ENCODE measurements around a stretch of chr11.

DNA sequence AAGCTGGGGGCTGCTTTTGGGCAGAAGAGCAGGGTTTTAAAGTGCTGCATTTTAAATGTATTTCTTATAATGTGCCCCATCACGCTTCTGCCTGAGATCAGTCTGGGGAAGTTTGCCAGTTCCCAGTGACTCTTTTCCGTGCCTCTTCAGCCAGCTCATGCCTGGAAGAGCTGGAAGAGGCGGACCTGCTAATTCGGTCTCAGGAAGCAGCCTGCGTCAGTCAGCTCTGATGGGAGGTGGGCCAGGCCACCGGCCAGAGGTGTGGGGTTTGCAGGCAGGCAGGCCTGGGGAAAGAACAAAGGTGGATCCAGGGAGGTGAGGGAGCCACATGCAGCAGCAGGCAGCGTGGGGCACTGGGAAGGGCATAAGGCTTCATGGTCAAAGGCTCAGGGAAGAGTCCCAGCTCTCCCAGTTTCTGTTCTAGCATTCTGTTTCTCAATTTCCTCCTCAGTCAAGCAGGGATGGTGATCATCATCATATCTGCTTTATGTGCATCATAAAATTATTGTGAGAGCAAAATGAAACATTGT lies 140.1 kb upstream of the TBCEL start:
- RRBS = no CpG with 5 or more reads among the region's 7 CpGs

- RRBS = 25% methylated on average over 4 of the region's 11 CpGs
These were observed 94.4 kb upstream of the TBCEL start for GRCh38 chr11:120929464-120929890.

GRCh38 chr11:121029536-121030194 lies 5.8 kb downstream of the TBCEL start:
- RRBS = no CpG with 5 or more reads among the region's 3 CpGs

- RRBS = no CpG with 5 or more reads among the region's 6 CpGs
These were observed 29.4 kb upstream of the SORL1 start for GRCh38 chr11:121422552-121423195.

DNA sequence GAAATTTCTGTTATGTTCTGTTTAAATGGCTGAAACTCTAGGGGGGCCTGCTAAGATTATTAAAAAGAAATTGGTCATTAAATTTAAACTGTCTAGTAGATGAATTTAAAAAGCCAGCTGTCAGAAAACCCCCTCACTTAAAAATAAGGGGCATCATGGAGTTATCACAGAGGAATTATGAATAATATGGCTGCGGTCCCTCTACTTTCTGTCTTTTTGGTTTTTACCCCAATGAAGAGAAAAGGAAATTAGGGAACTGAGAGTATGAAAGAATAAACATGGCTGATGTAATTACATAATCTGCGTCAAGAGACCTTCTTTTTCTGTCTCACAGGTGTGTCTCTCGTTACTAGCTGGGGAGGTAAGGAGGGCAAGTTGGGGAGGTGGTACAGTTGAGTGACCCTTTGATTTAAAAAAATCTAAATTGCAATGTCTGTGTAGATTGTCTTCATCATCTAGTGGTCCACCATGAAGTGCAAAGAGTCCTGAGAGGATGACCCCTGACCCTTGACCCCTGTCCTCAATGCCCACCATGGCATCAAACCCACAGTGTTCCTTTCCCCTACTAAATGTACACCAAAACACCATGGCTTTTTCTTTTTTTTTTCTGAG lies 21.8 kb upstream of the SORL1 start:
- RRBS = no CpG with 5 or more reads among the region's 3 CpGs

- RRBS = no CpG with 5 or more reads among the region's 5 CpGs
These were observed 17.8 kb downstream of the SORL1 start for GRCh38 chr11:121469845-121470285.

DNA sequence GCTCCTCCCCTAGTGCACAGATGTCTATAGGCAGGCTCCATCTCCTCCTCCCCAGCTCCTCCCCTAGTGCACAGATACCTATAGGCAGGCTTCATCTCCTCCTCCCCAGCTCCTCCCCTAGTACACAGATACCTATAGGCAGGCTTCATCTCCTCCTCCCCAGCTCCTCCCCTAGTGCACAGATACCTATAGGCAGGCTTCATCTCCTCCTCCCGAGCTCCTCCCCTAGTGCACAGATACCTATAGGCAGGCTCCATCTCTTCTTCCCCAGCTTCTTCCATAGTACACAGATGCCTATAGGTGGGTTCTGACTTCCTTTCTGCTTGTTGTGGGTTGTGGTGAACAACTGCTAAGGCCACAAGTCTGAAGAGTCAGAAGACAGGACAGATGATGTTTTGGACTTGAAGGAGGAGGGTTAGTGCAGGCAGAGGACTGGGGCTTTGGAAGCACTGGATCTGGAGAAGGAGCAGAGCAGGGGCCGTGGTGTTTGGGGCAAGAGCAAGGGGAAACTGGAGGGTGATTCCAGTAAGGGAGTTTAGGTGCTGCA lies 29.7 kb downstream of the SORL1 start:
- RRBS = no CpG with 5 or more reads among the region's 2 CpGs

- RRBS = no CpG with 5 or more reads among the region's 5 CpGs
These were observed 200.9 kb downstream of the SORL1 start for GRCh38 chr11:121652942-121653475.

GRCh38 chr11:121673022-121673533 lies 221.0 kb downstream of the SORL1 start:
- RRBS = no CpG with 5 or more reads among the region's 6 CpGs

DNA sequence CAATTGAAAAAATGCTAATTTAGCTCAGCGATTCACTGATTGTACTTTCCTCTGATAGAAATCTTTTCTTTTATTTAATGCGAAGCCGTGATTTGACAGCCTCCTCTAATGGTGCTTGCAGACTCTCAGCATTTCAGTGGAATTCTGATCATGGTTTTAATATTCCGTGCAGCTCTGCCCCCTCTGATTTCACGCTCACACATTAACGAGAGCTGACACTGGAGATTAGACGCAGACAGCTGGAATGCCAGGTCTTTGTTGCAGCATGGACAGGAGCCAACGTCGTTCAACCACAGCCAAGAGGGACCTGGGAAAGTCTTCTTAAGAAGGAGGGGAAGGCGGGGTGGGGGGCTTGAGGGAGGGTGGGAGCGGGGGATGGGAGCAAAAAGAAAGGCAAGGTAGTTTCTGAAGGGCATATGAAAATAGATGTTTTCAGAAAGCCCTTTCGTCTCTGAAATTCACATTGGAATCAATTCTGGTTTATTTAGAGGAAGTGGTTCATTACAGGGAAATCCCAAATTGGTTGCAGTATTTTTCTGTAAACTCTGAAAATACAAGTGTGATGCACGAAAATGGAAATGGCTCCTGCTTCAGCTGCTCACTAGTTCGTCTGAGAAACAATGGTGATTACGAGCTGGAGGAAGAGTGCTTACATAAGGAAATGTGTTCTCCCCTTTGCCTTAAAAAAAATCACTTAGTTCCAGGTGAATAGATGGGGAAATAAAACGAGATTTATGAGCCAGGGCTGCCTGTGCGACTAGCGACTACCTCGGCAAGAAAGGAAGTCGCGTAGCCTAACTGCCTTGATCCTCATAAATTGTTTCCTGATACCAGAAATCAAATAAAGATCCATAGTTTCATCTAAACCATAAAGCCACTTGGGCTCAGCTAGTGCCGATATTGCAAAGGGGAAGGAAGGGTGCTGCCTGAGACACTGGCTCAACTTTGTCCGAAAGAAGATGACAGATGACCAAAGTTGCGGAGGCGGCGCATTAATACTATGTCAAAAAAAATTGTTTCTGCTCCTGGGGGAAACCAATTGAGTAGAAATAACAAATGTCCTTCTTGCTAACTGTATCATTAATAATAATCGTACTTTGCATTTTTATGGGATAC lies 186.1 kb downstream of the BLID start:
- RRBS = no CpG with 5 or more reads among the region's 27 CpGs

DNA sequence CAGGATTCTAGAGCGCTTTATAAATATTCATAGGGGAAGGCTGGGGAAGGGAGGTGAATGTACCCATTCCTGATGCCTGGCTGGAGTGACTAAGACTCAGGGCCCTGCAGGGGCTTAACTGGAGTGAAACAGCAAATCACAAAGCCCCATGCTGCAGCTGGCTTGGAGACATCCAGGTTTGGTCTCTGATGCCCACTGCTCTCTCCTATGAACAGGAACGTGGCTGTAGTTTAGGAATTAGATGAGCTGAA lies 185.4 kb downstream of the BLID start:
- RRBS = no CpG with 5 or more reads among the region's 2 CpGs

- RRBS = no CpG with 5 or more reads among the region's 4 CpGs
These were observed 157.0 kb downstream of the BLID start for GRCh38 chr11:121959062-121959371.

DNA sequence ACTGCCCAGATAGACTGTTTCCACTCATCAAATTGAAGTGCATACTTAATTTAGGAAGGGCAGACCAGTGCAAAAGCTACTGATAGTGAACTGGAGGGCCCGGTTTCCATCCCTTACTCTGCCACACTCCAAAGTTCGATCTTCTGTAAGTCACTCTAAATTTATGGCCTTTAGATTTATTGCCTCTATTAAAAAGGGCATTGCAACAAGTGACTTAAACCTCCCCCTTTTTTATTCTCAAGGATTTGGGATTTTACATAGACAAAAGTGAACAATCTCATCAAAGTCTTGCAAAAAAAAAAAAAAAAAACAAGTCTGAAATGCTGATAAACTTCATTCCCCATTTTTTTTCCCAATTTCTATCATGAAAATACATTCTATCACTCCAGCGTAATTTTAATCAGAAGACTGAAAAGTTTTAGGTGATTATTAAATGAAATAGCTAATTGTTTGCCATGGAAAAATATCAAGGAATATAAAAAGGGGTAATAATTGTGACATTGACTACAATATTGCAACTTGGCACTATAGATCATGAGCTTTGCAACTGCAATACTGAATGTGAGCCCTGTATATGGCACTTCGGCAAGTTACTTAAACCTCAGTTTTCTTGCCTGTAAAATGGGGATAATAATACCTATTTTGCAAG lies 26.0 kb downstream of the BLID start:
- RRBS = no CpG with 5 or more reads among the region's 4 CpGs

- RRBS = no CpG with 5 or more reads among the region's 17 CpGs
These were observed 16.7 kb downstream of the BLID start for GRCh38 chr11:122099050-122100072.

- RRBS = no CpG with 5 or more reads among the region's 4 CpGs
These were observed 41.5 kb upstream of the BLID start for GRCh38 chr11:122157484-122157911.

DNA sequence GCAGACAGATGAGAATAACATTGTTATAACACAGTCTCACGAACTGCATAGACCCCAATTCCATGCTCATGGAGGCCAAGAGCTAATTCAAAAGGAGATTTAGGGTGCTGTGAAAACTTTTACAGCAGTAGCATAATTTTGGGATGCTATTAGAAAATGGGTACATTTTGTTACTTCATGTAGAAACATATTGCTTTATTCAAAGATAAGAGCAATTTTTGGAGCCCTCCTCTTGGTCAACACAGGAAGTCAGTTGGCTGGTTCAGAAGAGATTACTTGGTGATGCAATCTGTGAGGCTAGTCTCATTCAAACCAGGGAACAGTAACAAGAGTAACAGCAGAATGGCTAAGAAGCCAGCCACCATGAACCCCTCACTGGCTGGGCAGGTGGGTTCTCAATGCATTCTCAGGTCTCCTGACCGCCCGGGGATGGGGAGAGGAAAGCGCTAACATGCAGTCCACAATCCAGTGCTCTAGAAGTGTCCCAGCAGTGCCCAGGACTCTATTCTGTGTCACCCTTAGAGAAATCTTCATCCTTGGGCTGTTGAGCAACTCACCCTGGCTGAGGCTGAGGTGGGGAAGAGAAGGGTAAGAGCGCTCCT lies 262.3 kb upstream of the UBASH3B start:
- RRBS = no CpG with 5 or more reads among the region's 5 CpGs

DNA sequence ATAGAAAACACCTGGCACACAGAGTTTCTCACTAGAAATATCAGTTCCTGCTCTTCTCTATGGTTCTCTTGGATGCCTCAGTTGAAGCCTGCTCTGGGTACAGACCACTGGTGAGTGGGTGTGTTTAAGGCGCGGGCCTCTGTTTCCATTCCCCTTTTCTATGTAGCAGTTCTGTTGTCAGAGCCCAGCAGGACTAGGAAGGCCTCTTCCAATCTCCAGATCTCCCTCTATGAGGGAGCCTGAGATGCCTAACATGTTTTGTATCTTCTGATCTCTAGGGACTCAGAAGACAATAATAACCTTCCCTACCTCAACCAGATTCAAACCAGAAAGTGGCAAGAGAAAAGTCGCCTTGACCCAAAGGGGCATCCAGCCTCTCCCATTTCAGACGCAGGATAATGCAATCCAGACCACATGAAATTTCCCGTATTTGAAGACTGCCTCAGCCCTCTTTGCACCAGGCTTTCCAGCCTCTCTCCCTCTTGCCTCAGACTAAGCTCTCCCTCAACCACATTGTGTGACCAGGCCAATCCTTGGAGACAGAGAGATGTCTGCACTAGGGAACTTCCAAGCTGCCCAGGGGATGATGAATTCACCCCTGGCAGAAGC lies 150.1 kb upstream of the UBASH3B start:
- RRBS = no CpG with 5 or more reads among the region's 5 CpGs

- RRBS = no CpG with 5 or more reads among the region's 15 CpGs
These were observed 58.9 kb upstream of the CRTAM start for GRCh38 chr11:122779212-122779955.

All from PFSK-1 (cell line).